ENCODE measurements around a stretch of chr15.

- PRO-cap: no peak
Observed at GRCh38 chr15:90414741-90415010, 26.6 kb downstream of the IQGAP1 start.

DNA sequence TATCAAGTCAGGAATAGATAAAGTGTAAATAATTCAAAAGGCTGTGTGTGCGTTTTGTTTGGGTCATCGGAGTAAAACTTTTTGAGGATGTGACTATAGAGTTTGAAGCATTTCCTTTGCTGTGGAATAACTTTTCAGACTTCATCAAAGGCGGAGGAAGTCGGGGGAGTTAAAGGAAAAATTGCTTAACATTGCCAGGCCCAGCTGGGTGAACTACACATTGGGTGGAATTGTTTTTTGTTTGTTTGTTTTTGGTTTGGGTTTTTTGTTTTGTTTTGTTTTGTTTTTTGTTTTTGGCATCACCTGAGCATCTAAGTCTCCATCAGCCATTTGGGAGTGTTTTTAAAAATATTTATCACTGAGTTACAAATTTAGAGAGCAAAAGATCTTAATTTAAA lies 70.3 kb upstream of the CRTC3 start:
- PRO-cap: no peak

- PRO-cap: no peak
Observed at GRCh38 chr15:90539675-90540420, 10.1 kb downstream of the CRTC3 start.

DNA sequence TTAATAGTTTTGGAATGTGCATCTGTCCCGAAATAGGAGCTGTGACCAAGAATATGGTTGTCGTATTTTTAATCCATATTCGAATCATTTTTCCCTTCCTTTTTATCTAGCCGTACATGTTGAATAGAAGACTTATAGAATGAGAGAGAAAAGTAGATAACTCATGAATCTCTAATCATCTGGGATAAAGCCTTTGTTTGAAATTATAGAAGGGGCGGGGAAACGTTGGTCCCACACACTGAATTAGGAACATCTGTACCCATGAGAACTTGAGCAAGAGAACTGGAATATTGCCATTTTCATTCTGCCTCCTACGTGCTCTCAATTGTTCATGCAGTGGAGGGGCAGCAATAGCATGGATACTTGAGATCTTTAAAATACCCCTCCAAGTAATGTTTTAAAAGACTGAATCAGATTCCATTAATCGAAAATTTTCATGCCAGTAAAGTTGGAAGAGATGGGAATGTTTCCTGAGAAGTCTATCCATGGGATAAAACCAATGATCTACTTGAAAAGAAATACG lies 23.7 kb downstream of the CRTC3 start:
- PRO-cap: no peak

GRCh38 chr15:90581105-90581379 lies 51.3 kb downstream of the CRTC3 start:
- PRO-cap: no peak

DNA sequence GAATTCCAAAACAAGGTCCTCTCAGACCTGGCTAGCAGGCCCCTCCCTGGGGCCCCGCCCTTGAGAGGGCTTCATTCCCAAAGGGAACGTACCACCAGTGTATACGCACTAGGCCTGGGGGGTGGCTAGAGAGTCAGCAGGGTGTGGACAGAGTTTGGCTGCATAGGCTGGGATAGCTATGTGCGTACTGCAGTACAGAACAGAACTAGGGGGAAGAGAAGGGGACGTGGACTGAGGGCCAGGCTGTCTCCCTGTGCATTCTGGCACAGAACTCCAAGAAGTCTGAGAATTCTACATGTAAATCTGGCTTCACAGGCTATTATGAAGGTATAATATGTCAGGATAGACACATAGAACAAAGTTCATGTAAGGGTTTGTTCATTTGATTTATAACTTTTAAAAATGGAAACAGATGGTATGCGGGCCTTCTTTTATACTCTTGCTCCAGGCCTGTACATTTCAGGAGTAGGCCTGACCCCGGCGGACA lies 92.4 kb upstream of the BLM start:
- PRO-cap: no peak

DNA sequence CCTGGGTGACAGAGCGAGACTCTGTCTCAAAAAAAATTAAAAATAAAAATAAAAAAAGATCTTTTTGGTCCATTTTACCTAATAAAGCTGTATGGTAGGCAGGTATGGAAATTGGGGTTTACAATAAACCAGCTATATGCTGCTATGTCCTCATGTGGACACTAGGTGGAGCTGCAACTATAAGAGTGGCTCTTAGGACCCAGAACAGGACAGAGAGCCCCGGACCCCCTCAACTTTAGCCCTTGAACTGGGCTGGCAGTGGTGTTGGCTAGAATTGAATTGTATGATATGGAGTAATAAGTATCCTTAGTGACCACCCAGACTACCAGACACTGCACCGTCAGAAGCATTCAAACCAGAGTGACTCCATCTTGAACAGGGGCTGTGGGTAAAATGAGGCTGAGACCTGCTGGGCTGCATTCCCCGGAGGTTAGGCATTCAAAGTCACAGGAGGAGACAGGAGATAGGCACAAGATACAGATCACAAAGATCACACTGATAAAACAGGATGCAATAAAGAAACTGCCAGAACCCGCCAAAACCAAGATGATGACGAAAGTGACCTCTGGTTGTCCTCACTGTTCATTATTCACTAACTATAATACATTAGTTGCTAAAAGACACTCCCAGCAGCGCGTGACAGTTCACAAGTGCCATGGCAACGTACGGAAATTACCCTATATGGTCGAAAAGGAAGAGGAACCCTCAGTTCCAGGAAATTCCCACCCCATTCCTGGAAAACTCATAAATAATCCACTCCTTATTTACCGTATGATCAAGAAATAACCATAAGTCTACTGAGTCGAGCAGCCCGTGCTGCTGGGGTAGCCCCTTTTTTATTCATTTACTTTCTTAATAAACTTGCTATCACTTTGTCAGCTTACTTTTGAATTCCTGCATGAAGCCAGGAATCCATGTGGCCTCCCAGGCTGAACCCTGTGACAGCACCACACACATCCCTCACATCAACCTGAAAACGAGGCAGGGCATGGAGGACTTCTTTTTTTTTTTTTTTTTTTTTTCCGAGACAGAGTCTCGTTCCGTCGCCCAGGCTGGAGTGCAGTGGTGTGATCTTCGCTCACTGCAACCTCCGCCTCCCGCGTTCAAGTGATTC lies 68.7 kb upstream of the BLM start:
- PRO-cap: no peak

- PRO-cap: bidirectional peak, plus-strand start at chr15:90660850, minus-strand start at chr15:90660645
Observed at GRCh38 chr15:90659943-90660974, 56.9 kb upstream of the BLM start.

GRCh38 chr15:90845013-90845659 lies 23.3 kb upstream of the FURIN start:
- PRO-cap: no peak

DNA sequence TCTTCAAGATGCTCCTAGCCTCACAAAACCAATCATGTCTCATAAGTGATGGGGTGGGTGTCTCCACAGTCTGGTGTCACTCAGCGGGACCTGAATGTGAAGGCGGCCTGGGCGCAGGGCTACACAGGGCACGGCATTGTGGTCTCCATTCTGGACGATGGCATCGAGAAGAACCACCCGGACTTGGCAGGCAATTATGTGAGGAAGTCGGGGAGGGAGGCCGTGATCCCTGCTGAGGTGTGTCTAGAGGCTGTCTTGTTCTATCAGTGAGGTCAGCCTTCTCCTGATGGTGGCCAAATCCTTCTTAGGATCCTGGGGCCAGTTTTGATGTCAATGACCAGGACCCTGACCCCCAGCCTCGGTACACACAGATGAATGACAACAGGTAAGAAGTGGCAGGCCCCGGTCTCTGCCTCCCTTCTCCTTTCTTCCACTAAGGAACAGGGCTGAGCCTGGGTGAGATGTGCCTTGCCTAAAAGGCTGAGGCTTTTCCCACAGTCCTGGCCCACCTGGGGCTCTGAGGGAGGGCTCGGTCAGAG lies 7.4 kb upstream of the FES start:
- PRO-cap: no peak

DNA sequence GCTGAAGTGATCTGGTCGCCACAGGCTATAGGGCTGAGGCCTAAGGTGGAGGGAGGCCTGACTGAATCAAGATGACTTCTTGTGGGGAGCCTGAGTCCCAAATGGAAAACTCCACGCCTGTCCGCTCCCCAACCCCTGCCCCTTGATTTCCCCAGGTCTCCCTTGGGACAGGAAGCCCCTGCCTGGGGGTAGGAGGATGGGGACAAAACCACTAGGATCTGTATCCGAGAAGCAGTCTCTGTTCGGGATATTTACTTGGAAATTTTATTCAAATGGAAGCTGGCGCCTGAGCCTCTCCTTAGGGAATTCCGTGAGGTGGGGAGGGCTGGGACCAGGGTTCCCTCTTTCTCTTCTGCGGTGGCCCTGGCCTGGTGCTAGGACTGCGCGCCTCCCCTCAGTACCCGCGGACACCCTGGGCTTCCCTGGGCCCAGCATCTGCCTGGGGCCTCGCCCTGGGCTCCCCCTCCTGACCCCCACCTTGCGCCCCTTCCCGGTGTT lies 526 bp upstream of the FES start:
- PRO-cap: no peak

GRCh38 chr15:90914276-90914762 lies 11.2 kb downstream of the MAN2A2 start:
- PRO-cap: no peak

GRCh38 chr15:90932039-90932245 lies 407 bp downstream of the HDDC3 start:
- PRO-cap: bidirectional peak, plus-strand start at chr15:90932139, minus-strand start at chr15:90931816

GRCh38 chr15:90995008-90995543 lies 741 bp upstream of the PRC1 start:
- PRO-cap: no peak

- PRO-cap: no peak
Observed at GRCh38 chr15:91032804-91033391, 10.5 kb upstream of the VPS33B start.

GRCh38 chr15:91059396-91059759 lies 37.0 kb upstream of the VPS33B start:
- PRO-cap: no peak

GRCh38 chr15:91263979-91264688 lies 164.1 kb downstream of the SV2B start:
- PRO-cap: no peak

DNA sequence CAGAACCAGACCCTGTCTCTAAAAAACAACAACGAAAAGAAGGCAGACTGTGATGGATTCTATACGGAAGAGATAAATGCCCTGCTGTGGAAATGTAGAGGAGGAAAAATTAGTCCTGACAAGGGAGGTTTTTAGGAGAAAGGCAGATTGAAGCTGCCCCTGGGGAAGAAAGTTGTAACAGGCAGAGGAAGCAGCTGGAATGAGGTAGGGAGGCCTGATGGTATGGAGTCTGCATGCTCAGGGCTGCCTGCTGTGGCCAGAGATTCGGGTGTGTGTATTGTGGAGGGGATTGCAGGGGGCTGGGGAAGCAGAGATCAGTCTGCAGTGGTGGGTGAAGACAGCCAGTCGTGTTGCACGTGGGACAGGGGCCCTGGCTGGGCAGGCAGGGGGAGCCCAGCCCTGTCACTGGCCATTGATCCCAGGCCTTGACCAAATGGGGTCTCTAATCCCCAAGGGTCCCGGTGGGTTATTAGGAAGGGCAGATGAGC lies 96.5 kb downstream of the SLCO3A1 start:
- PRO-cap: no peak

DNA sequence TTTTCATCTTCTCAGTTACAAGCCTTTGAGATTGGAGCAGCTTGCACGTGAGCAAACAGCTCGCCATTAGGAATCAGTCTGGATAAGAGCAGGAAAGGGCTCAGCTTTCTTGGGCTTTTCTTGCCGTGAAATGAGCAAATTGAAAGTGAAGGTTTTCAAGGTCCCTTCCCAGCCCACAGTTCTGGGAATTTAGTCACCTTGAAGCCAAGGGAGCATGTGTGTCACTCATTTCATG lies 158.6 kb downstream of the SLCO3A1 start:
- PRO-cap: no peak

GRCh38 chr15:92074624-92075118 lies 221.2 kb downstream of the SLCO3A1 start:
- PRO-cap: no peak